ENCODE results near the gene L3MBTL4.

DNA sequence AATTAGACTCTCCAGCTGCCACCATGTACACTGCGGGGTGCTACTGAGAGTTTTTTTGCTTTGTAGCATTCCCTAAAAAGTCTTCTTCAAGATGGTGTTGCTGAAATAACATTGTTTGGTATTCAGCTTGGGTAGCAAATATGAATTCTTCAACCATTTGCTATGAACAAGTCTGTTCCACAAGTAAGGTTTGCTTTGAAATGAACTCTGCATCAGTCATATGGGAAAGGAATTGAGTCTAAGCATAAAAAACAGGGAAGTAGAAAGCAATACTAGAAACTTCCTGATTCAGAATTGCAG lies 28.6 kb downstream of the EPB41L3 start:
- PRO-cap: unidirectional peak, minus-strand start at position 192 of the sequence

DNA sequence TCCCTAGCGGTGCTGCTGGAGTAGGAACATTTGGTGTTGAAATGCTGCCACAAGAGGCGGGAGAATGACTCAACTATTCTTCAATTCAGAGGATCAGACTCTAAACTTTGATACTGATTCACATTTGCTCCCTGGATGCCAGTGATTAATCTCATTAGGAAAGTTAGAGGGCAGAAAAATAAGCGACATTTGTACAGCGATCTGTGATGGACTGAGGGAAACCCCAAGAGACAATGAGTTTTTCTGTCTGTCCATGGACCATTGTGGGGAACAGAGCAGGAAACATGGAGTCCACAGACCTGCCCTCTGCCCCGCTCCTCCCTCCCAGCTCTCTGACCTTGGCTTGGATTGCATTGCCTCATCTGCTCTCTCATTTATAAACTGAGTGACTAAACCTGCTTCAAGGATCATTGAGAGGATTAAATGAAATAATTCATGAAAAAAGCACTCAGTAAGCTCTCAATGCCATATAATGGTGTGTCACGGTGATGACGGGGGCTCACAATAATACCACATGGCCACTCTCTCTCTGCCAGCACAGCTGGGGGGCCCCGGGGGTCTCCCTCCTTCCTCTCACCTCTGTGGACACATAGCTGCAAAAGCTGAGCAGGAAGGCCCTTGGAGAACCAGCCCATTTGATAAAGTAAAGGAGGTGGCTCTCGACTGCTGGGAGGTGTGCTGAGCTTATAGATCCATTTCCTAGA lies 12.8 kb upstream of the EPB41L3 start:
- PRO-cap: no peak

DNA sequence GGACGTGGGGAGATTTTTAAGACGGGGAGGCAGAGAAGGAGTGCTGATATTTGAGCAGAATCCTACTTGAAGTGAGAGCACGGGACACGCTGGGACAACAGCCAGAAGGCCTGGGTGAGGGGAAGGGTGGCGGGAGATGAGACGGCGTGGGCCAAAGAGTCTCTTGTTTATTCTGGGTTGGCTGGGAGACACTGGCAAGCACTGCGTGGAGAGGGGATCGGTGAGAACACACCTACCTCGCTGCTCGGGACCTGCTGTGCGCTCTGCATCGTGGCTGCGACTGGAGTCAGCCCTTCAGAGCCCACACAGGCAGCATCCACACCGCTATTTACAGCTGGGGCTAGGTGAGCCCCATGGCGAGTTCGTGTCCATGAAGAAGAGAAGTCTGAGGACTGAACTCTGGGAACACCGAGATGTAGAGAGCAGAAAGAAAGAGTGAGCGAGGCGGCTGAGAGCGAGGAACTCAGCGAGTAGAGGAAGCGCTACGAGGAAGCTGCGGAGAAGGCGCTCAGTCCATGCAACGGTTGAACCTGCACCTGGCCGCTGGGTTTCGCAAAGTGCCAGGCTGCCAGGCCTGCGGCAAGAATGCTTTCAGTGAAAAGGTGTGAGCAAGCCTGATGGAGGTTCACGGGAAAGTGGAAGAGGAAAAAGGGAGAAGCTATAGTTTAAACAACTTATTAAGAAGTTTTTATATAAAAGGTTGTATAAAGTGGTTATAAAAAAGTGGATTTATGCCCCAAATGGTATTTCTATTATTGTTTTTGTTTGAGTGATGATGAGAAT lies 250.8 kb upstream of the TMEM200C start:
- PRO-cap: no peak

DNA sequence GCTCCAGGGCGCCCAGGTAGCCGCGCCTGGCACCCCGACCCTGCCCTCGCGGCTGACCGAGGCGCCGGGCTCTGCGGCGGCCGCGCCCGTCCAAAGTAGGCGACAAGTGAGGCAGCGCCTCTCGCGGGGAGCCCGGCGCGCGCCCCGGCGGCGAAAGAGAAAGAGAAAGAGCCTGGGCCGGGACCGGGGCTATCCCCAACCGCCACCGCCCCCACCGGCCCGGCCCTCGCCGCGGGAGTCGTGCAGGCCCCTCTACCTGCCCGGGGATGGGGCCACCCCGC lies 319 bp downstream of the L3MBTL4 start:
- PRO-cap: bidirectional peak, plus-strand start at position 156 of the sequence, minus-strand start at position 104 of the sequence

- PRO-cap: no peak
These were observed at the start of gene L3MBTL4 for GRCh38 chr18:6414733-6415572. L3MBTL4 (minus strand) TSS chr18:6414911.

- PRO-cap: no peak
These were observed 46.7 kb downstream of the ARHGAP28 start for GRCh38 chr18:6776114-6776622.

- PRO-cap: no peak
These were observed 155.8 kb downstream of the ARHGAP28 start for GRCh38 chr18:6885313-6885662.

- PRO-cap: no peak
These were observed 3.1 kb downstream of the LRRC30 start for GRCh38 chr18:7233754-7234551.

GRCh38 chr18:7601146-7601580 lies 34.0 kb downstream of the PTPRM start:
- PRO-cap: no peak

- PRO-cap: no peak
These were observed 382.1 kb downstream of the PTPRM start for GRCh38 chr18:7949159-7949573.

DNA sequence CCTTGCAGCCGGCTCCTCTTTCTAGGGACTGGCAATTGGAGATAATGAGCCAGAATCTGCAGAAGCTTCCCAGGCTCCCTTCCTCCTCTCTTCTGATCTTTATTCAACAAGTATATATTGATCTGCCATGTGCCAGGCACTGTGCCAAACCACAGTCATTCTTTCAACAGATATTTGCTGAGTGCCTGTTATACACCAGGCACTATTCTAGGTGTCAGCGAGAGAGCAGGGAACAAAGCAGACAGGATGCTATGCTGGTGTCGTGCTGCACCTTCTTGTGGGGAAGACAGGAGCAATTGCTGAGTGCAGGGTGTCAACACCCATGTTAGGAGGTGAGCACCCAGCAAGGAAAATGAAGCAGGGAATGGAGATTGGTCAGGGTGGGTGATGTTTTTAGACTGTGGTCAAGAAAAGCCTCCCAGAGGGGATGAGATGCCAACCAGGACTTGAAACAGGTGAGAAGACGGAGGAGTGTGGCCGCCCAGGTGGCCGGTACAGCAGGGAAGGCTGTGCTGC lies 307.7 kb upstream of the RAB12 start:
- PRO-cap: no peak

DNA sequence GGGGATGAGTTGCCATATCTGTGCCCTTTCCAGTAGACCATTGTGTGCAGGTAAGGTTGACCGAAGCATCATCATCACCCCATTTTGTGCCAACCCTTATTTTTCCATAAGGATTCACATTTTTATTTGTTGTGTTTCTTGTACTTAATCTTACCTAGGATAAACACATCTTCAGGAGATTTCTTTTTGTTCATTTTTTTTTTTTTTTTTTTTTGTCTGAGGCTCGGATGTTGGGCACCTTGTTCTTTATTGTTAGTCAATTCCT lies 11.0 kb downstream of the MTCL1 start:
- PRO-cap: no peak

- PRO-cap: no peak
These were observed 78.7 kb downstream of the MTCL1 start for GRCh38 chr18:8783998-8784496.

GRCh38 chr18:8809916-8810575 lies 104.7 kb downstream of the MTCL1 start:
- PRO-cap: no peak

- PRO-cap: no peak
These were observed 93.6 kb upstream of the NDUFV2 start for GRCh38 chr18:9008831-9009414.

DNA sequence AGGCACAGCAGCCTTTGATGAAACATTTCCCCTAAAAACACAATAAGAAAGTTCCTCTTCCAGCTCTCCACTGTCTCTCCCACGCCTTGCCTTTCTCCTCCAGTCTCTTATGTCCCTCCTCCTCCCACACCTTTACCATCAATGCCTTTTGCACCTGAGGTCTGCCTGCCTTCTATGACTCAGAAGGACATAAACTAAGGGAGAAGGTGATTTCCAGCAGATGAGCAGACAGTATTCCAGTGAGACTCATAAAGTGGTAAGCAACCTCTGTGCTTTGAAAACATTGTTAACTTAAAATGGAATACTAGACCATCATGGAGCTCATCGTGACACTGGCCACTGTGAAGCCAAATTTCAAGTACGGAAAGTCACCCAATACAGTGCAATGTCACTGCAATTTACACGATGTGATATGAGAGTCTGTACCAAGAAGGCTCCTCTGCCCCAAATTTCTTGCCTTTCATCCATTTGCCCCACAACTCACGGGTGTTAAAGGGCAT lies 34.1 kb upstream of the NDUFV2 start:
- PRO-cap: no peak

GRCh38 chr18:9110396-9111009 lies 8.0 kb downstream of the NDUFV2 start:
- PRO-cap: no peak

- PRO-cap: bidirectional peak, plus-strand start at chr18:9135983, minus-strand start at chr18:9135845; bidirectional peak, plus-strand start at chr18:9136181, minus-strand start at chr18:9136035; bidirectional peak, plus-strand start at chr18:9136303, minus-strand start at chr18:9136307; bidirectional peak, plus-strand start at chr18:9136805, minus-strand start at chr18:9136502
These were observed 669 bp upstream of the ANKRD12 start for GRCh38 chr18:9135524-9136700.

DNA sequence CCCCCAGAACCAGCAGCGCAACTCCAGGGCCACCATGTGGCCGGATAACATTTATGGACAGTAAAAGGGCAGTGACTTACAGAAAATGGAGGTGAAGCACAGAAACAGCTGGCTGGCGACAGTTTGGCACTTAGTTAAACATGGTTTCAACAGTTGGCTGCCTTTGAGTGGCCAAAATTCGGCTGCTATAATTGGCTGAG lies 24.7 kb upstream of the RAB31 start:
- PRO-cap: no peak

- PRO-cap: no peak
These were observed 34.8 kb downstream of the RAB31 start for GRCh38 chr18:9743029-9743215.